LHCN-M2 (cell line): Measurements from ENCODE around the genes AMY1B and SLC25A24.

GRCh38 chr1:101239692-101240902 is 3.3 kb downstream of the S1PR1 start:
- RAMPAGE, long total RNA = no peak

GRCh38 chr1:101242083-101242870 is 5.5 kb downstream of the S1PR1 start:
- RAMPAGE, long total RNA = no peak

- RAMPAGE, long total RNA = no peak
Measured at GRCh38 chr1:101247919-101248191, 11.0 kb downstream of the S1PR1 start.

DNA sequence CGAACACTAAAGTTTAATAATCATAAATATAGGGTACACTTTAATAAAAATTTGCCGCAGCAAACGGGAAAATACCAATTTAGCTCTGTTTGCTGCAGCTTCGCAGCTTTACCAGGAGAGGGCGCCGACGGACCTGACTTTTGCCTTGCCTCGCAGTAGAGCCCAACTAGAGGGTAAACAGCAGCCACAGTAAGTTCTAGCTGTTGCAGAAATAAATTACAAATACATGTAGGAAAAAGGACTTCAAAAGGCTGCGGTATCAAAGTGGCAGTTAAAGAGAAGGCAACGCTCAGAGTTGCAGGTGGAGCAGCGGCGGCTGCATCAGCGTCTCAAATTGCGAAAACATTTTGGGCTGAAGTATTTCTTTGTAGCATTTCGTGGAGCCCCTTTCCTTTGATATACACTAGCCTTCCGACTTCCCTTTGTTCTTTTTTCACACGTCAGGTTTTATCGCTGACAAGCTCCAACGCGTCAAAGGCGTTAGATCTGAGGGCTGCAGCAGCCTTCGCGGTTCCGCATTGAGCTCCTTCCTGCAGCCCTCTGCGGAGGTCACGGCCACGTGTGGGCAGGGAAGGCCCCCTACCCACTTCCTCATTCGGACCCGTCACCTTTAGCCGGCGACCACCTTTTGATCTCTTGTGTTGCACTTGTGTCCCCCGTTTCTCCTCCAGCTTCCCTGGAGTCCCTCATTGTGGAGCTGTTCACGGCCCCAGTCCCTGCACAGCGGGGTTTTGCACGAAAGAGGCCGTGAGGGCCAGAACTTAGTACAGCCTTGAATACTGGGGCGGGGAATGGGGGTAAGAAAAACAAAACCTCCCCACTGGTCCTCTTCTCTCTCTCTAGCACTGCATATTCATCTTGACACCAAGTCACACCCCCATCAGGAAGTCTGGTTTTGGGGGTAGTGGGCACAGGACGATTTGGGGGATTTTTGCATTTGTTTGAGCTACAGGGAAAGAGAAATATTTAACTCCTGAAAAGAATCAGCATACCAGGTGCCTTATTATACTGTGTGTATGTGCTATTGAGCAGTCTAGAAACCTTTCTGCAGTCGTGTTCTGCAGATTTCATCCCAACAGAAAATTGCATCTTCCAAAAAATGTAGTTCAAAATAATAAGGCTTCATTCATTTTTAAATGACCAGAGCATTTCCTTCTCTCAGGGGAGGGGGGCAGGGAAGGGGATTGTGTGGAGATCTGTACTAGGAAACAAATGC is 72.9 kb downstream of the S1PR1 start:
- RAMPAGE, long total RNA = no peak

DNA sequence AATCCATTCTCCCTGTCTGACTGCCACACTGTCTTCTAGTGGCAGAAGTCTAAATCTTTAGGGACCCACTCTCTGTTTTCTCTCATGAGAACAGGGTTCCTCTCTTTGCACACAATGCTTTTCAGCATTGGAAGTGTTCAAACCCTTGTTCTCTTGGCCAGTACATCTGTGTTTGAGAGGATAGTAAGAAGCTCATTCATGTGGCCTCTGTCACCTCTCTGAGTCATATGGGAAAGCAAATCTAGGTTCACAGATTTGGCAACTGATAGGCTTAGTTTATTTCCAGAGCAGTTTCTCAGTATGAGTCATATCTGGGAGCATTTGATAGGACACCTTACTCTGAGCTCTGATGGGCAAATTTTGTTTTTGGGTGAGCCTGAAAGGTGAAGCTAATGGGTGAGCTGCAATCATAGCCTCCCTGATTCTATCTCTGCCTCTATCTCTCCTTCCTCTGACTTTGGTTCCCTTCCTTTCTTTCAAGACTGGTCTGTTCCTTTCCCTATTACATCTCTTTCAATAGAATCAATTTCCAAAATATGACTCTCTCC is 134.4 kb downstream of the S1PR1 start:
- RAMPAGE, long total RNA = no peak

DNA sequence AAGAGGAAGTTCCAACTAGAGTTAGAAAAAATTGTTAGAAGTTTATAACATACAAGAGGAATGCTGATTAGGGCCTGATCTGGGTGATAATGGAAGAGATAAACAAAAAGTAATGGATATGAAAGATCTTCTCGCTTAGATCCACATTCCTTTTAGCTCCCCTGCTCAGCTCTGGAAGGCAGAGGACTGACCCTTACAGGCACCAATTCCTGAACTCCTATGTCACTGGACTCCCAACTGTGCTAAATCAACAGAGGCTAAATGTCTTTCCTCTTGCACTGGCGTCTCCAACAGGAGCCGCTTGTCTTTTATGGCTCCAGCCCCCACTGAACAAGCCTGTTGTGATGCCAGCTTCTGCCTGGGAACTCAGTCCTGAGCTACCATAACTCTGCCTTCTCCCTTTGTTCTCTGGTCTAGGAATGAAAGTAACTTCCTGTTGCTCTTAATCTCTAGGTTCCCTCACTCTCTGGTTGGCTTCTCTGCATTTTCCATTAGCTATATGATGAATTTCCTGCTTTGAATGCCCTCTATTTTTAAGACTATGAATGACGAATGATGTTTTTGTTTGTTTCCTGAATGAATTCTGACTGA is 142.1 kb upstream of the COL11A1 start:
- RAMPAGE, long total RNA = no peak

DNA sequence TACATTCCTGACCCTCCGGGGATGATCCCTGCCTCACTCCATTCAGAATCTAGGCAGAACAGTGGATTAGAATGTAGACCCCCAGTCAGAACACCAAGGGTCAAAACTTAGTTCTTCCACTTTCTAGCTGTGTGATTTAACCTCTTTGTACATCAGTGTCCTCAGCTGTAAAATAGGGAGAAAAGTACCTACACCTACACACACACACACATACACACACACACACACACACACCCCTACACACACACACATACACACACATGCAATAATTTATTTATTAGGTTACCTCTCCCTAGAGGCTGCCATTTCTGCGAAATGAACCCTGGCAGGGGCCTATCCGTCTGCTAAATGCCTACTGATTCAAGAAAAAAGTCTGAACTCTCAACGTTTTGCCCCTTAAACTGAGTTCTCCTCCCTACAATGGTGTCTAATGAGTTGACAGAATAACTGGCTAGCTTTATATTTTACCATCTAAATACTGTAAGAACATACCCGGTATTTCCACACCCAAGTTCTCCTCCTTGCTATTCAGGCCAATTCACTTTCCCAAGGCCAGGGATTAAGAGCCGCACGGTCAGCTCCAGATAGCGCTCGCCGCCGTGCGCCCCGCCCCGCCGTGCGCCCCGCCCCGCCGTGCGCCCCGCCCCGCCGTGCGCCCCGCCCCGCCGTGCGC is 459 bp upstream of the RNPC3 start:
- RAMPAGE, long total RNA = no peak

DNA sequence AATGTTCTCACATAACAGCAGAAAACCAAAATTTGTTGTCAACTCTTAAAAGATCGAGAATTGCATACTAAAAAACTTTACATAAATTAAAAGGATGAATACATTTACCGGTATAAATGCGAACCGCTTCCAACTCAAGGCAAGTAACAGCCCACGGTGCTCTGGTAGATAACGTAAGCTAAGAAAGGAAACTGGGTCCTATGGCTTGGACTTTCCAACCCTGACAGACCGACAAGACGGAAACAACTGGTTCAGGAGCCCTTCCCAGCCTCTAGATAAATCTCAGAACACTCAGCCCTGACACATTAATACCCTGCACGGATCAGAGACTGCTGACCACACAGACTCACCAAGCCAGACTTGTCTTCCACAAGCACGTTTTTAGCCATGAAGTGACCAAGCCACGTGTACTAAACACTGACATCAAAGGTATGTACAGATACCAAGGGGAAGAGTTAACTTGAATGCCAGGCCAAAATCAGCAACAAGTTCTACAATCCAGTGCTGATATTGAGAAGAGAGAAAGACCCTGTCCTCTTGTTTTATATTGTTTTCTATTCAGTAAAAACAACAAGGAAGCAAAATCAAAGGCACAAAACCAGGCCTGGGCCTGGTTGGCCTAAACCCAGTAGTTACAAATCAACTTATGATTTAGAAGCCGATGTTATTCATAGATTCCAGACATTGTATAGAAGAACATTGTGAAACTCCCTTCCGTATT is at the start of gene AMY1B:
Gene AMY1B (minus strand): TSS at position 277 of the 721 bp plus-strand sequence.
- RAMPAGE, long total RNA = no peak

- RAMPAGE, long total RNA = no peak
Measured at GRCh38 chr1:107940936-107941562, 23.9 kb downstream of the VAV3 start.

DNA sequence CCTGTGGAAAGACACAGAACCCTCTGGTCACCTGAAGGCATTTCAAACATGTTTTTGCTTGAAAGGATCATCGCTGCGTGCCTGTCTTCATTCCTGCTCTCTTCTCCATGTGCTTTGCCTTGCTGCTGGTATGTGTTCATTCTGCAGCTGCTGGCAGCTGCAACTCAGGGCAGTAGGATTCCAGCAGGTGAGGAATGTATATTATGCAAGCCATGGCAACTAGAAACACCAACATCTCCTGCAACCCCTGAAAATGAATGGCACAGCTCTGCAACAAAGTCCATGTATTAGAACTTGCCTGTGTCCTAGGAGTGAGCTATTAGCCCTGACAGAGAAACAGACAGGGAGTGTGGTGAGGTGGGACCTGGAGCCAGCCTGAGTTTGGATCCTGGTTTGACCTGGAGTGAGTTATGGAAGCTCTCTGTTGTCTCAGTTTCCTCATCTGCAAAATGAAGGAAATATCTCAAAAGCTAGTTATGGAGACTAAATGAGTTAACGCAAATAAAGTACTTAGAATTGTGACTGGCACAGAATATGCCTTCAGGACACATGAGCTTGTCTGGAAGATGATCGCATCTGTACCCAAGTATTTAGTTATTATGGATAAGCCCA is 81.3 kb upstream of the VAV3 start:
- RAMPAGE, long total RNA = no peak

GRCh38 chr1:108198927-108199698 is 1.0 kb downstream of the SLC25A24 start:
- RAMPAGE, long total RNA = no peak

- RAMPAGE, long total RNA = start-site peak on the minus strand at chr1:108200168-108200227, 111 reads
Measured at GRCh38 chr1:108199699-108200576, at the start of gene SLC25A24. Gene SLC25A24 (minus strand): TSS chr1:108200343.

DNA sequence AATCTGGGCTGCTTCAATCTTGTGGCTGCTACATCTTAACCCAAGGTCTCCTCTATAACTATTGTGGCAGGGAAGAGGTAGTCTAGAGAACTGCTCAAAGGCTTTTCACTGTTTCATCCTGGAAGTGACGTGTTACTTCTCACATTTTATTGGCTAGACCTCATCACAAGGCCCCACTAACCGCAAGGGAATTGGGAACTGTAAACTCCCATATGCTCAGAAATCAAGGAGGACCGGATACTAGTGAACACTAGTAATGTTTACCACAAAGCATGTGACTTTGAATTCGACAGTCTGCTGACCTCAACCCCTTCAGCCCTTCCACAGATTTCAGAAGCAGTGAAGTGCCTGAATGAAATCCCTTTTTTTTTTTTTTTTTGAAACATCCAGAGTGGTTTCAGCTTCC is 3.4 kb upstream of the EEIG2 start:
- RAMPAGE, long total RNA = no peak

DNA sequence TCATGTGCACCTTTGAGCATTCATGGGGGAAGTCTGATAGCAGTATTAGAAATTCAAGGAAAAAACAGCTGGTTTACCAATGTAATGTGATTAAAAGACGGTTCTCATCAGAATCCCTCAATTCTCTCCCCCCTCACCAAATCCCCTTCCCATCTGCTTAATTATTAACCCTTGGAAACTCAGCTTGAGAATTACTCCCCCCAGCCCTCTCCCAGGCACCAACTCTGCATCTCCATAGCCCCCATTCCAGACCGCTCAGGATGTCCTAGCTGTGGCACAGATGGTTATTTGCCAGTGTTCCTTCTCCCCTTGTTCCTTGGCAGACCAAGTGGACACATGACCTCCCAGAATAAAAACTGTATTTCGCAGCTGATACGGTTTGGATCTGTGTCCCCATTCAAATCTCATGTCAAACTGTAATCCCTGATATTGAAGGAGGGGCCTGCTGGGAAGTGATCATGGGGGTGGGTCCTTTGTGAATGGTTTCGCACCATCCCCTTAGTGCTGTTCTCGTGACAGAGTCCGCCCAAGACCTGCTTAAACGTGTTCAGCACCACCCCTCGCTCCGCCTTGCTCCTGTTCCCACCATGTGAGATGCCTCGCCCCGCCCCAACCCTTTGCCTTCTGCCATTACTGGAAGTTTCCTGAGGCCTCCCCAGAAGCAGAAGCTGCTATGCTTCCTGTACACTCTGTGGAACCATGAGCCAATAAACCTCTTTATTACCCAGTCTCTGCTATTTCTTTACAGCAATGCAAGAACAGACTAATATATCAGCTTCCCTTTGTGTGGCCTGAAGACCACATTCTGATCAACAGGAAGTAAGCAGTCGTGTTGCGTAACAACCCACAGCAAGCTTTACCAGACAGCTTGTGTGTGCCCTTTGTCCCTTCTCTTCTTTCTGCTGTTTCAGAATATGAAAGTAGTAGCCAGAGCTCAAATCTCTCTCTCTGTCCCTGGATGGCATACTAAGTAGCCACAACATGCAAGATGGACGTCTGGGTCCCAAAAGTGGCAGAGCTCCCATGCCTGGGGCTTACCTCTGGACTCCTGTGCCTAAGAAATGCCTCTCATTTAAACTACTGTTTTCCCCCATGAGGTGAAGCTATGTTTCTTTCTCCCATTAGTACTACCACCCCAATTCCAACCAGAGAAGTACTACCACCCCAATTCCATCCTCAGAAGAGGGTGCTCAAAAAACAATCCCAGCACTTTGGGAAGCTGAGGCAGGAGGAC is 14.3 kb downstream of the HENMT1 start:
- RAMPAGE, long total RNA = no peak

- RAMPAGE, long total RNA = no peak
Measured at GRCh38 chr1:108691617-108692083, 460 bp upstream of the PRPF38B start.

GRCh38 chr1:108699107-108700042 is 7.3 kb downstream of the PRPF38B start:
- RAMPAGE, long total RNA = no peak

- RAMPAGE, long total RNA = no peak
Measured at GRCh38 chr1:108746865-108747905, 711 bp downstream of the STXBP3 start.

DNA sequence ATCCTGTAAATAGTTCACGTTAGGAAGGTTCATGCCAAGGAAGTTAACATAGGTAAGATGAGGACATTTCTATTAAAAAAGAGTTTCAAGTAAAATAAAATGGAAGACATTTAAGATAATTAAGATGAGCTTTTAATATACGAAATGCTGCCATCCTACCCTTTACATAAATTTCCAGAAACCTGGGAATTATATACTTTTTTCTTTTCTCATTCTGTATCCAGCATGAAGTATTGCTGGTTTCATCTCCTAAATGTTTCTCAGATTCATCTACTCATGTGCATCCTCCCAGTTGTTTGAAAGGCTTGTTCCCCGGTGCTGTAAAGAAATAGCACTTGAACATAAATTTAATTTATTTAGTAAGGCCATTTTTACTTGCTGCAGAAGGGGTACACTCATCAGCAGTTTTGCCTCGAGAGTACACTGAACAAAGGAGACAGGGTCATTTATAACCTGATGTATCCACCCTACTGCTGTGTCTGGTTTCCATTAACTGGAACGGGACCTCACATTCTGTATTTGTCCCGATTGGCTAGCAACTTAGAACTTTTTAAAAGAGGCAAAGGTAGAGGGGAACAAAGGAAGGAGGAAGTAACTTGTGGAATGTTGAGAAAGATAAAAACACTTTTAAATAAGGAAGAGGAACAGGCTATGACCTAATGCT is 12.1 kb downstream of the GPSM2 start:
- RAMPAGE, long total RNA = no peak

DNA sequence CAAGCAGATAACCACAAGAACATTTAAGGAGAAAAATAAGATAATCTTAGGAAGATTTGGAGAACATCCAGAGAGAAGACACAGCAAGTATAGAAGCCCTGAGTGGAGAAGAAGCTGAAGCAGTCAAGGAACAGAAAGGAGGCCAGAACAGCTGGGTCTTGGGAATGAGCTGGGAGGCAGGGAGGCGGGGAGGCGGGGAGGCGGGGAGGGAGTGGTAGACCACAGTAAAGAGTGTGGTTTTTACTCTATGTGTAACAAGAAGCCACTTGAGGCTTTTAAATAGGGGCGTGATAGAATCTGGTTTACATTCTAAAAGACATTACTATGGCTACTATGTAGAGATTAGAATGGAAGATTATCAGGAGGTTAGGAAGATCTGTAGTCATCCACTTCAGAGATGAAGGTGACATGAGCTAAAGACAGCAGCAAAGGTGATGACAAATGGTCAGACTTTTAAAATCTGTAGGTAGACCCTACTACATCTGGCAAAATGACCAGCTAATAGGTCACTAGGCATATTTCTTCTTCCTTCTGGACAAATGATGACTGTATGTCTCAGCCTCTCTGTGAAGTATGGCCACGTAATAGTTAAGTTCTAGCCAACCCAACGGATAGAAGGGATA is 6.5 kb downstream of the CLCC1 start:
- RAMPAGE, long total RNA = no peak

- RAMPAGE, long total RNA = no peak
Measured at GRCh38 chr1:108962441-108962637, 945 bp downstream of the CLCC1 start.